AG04449 (cell line): ENCODE measurements around a stretch of chr2.

DNA sequence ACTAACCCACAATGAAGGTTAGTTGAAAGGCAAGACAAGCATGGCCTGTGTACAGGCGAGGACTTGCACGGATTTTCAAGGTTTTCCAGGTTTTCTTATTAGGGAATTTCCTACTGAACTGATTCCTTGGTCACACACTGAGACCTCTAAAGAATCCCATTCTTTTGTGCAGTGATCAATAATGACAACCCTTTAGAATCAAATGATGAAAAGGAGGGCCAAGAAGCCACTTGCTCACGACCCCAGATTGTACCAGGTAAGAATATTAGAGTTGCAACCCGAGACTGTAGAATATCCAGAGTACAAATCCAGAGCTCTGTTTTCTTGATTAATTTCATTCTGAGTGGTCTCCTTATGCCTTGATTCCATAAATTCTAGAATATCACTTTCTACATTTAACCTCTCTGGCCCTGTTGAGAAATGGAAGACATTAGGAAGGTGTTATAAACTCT lies 47.9 kb downstream of the SP100 start:
- RRBS = no CpG with 5 or more reads among the region's 4 CpGs

DNA sequence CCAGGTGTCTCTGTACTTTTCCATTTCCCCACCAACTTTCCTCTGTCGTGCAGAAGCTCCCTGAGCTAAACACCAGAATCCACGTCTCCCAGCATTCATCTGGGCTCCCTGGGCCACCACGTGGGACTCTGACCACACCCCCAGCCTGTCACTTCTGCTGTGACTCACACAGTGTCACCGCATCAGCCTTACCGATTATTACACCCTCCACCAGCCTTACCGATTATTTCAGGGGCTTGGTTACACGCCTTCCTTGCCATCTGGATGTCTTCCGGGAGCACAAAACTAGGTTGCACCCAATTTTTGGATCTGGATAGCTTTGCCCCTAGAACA lies 137.0 kb upstream of the CAB39 start:
- RRBS = no CpG with 5 or more reads among the region's 8 CpGs

DNA sequence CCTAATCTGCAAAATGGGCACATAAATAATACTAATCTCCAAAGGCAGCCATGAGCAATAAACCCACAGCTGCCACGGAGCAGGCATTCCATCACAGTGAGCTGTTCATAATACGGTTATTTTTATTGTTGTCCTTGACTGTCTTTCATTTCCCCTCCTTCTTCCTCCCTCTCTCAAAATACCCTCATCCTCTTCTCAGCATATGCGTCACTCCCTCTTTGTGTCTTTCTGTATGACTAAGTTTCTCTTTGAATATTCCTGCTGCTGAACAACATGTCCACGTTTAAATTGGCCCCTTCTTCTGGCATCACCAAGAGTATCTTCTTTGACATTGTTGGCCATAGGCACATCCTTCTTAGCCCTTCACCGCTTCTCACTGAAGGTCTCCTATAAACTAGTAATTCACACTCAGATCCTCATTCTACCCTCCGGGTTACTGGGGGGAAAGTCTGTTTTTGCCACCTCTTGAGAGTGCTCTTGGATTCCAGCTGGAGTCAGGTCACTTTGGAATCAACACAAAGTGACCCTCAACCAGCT lies 129.6 kb upstream of the CAB39 start:
- RRBS = no CpG with 5 or more reads among the region's 6 CpGs

- RRBS = no CpG with 5 or more reads among the region's 6 CpGs
Measured at GRCh38 chr2:230665207-230665638, 47.4 kb upstream of the CAB39 start.

DNA sequence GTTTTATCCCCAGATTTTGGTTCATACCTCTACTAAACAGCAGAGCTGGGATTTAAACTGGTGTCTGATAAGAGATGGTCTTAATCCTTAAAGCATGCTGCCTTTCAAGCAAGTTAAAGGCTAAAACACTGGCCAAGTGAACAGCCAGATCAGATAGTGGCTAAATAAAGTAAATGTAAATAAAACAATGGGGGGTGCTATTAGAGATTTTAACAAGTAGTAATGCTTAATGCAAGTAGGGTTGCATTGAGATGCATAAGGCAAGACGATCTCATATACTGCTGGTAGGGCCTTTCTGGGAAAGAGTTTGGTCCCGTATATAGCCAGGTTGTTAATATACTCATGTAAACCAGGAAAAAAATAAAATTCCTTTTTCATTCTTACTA lies 18.4 kb downstream of the CAB39 start:
- RRBS = no CpG with 5 or more reads among the region's 2 CpGs

DNA sequence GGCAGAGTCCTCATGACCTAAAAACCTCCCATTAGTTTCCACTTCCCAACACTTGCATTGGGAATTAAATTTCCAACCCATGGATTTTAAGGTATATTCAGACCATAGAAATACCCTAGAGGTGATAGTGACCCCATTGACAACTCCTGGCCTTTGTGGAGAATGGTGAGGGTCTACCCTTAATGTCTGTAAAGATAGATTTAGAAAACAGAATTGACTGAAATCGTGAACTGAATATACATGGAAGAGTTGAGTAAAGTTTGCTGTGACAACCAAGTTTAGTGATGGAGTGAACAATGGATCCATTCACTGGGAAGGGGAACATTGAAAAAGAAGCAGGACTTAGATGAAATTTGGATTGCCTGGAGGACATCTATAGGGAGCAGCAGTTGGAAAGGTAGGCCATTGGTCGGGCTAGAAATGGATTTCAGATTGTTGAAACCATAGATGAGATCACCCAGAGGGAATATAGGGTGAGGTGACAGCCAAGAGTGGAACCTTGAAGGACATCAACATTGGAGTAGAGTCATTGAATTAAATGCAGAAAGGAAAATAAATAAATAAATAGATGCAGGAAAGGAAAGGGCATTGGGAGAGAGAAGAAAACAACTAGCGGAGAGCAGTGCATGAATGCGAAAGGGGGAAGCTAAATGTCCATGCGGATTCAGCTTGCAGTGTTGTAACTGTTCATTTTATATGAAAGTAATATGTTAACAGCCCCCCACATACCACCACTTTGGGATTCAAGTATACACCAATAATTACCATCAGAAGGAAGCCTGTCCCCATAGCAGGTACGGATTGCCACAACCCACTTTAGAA lies 40.1 kb downstream of the CAB39 start:
- RRBS = no CpG with 5 or more reads among the region's 6 CpGs

DNA sequence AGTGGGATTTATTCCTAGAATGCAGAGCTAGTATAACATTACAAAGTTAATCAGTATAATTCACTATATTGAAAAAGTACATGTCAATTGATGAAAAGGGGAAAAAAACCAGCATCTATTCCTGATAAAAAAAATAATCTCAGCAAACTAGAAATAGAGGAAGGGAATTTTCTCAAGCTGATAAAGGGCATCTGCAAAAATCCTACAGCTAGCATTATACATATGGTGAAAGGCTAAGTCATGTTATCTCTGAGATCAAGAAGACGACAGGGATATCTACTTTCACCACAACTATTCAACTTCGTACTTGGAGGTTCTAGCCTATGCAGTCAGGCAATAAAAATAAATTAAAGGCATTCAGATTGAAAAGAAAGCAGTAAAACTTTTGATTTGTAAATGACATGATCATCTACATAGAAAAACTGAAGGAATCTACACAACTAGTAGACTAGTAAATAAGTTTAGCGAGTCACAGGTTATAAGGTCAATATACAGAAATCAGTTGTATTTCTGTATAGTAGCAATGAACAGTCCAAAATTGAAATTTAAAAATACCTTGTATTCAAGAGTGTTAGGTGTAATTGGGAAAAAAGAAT lies 58.2 kb downstream of the CAB39 start:
- RRBS = no CpG with 5 or more reads among the region's 3 CpGs

- RRBS = no CpG with 5 or more reads among the region's 10 CpGs
Measured at GRCh38 chr2:230801565-230802508, 62.9 kb upstream of the ITM2C start.

DNA sequence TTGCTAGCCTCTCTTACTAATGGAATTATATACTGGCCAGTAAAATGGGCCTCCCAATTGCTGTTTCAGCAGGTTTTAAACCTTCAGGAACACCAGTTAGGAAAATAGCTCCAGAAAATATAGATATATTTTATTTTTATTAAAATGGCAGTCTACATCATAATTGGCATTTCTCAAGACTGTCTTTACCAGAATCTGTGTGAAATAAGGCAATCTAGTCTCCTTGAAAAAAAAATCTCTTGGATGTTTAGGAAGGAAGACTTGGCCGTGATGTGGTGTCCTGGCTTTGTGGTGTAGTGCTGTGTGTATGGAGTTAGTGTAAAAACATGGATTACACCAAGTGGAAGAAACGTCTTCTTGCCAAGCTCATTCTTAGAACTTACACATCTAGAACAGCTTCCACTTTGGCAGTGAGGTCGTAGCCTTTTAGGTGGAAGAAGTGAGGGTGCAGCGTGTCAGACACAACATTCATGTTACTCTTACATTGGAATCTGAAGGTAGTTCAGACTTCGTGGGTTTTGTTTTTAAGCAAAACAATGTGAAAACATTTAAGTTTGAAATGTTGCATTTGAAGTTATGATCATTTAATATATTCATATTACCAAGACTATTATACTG lies 44.4 kb upstream of the ITM2C start:
- RRBS = no CpG with 5 or more reads among the region's 5 CpGs

DNA sequence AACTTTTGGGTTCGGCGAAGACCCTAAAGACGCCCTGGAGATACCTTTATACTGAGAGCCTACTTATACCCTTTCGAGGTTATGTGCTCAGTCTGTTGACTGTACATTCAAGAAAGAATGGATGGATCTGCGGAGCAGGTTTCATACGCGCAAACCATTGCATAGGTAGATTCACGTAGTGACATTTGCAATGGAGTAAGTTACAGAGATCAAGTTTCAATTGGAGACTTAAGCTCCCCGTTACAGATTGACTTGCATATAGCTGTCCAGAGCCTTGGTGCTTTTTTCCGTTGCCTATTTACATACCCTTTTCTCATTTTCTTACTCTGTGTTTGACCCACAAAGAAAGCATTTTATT lies 904 bp downstream of the PSMD1 start:
- RRBS = no CpG with 5 or more reads among the region's 10 CpGs

- RRBS = no CpG with 5 or more reads among the region's 1 CpG
Measured at GRCh38 chr2:231110688-231111004, 14.2 kb downstream of the HTR2B start.

GRCh38 chr2:231184906-231185591 lies 13.4 kb upstream of the ARMC9 start:
- RRBS = 47% methylated on average over 2 of the region's 11 CpGs

DNA sequence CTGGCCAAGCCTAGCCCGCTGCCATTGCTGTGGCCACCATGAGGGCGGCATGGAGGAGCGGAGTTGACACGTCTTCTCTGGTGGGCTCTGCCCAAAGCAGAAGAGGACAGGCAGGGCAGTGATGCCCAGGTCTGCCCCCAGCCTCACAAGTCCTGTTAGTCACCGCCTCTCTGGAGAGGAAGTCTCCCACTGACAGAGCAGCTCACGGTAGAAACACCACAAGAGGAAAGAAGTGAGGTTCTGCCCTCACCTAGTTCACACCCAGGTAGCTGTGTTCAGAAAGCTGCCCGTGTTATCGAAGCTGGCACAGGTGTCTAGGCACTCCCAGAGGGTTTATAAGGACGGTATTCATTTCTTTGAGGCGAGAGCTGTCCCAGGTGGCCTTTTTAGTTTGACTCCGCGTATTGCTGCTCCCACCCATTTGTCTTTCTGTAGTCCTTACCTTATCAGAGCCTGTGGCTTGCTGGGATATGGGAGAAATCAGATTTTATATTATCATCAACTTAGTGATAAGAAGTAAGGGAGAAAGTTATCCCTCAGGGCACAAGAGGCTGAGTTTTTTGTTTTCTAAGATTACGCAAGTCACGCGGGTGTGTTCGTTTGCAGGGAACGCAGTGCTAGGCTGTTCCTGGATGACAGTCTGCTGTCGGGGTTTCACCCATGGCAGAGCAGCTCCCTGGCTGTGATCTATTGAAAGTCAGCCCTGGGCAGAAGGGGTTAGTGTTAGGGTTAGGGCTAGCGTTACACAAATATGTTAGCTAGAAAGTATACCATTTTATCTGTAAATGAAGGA lies 46.5 kb downstream of the ARMC9 start:
- RRBS = no CpG with 5 or more reads among the region's 19 CpGs

DNA sequence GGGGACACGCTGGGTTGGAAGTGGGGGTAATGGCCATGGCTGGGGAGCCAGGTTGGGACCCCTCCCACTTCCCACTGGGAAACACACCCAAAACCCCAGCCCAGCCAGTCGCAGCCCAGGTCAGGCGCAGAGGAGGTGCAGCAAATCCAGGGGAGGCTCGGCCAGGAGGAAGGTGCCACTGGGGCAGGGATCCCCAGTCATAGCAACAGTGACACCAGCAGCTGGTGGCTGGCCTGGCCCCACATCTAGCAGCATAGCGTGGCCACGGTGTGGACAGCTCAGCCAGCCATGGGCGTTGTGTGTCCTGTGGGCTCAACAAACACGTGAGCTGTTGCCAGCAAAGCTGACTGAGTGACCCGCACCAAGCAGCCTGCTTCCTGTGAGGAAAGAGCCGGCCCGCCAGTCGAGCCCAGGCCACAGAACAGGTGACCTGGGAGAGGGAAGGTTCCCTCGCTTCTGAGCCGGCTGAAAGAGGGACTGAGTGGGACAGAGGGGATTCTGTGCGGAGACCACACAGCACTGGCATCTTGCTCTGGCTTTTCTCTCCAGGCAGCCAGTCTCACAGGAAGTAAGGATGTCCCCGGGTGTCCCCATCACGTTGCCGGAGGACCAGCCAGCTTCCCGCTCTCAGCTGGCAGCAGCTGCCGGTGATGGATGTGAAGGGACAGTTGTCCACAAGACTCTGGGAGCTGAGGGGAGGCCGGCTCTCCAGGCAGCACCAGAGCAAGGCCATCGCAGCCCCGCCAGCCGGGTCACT lies 24.4 kb upstream of the B3GNT7 start:
- RRBS = 71% methylated on average over 7 of the region's 24 CpGs

DNA sequence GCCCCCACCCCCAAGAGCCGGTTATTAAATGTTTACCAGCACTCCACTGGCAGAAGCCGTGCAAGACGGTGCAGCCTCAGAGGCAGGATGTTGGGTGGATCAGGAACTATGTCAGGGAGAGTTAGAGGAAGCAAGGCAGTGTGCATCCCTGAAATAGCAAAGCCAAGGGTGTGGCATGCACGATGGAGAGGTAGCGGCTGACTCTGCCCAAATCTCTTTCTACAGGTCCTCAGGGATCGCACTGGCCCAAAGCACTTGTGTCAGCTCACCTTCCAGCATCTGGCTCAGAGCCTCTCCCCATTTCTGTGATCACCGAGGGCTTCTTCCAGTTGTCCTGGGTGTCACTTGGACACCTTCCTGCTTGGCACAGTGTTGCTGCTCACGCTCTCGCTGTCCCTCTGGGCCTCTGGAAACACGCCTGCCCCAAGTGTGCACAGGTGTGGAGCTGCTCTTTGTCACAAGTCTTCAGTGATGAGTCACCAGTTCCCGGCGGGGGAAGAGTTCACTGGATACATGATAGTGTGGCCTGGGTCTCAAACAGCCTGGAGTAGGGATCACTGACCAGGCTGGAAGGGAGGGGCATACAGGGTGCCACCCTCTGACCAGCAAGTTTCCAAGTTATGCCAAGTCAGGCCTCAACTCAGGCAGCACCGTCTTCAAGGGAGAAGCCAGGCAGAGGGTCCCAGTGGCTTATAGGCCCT lies 17.3 kb upstream of the B3GNT7 start:
- RRBS = no CpG with 5 or more reads among the region's 13 CpGs

DNA sequence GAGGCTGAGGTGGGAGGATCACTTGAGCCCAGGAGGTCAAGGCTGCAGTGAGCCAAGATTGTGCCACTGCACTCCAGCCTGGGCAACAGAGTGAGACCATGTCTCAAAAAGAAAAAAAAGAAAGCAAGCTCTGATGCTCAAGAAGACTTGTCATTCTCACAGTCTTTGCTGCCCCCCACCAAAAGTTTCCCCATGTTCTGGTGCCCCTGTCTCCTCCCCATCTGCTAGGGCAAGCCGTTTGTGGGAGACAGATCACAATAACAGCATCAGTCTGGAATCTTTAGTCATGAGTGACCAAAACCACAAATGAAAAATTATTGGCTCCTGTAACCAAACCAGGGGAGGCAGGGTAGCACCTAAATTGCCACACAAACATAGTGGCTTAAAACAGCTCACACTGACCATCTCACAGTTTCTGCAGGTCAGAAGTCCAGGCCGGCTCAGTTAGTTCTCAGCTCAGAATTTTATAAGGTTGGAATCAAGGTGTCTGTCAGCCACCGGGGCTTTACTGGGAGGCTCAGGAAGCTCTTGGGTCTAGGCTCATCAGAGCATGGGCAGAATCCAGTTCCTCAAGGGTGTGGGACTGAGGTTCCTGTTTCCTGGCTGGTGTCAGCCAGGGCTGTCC lies 9.1 kb upstream of the B3GNT7 start:
- RRBS = 49% methylated on average over 2 of the region's 3 CpGs

DNA sequence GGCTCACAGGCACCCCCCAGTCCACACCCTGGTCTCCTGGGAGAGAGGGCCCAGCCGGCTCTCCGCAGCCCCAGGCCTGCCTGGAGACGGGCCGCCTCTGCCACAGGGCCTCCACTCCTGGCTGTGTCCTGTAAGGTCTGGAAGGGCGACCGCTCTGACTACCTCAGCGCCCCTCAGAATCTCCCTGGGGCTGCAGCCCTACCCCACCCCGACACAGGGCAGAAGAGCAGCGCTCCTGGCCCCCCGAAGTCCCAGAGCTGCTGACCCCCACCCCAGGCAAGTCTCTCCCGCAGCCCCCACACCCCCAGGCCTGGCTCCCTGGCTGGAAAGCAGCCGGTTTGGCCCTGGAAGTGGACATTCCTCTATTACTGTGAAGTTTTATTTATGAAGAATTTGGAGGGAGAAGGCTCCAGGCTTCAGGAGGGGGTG lies 3.9 kb downstream of the B3GNT7 start:
- RRBS = no CpG with 5 or more reads among the region's 12 CpGs

GRCh38 chr2:231399833-231400814 lies 4.6 kb downstream of the B3GNT7 start:
- RRBS = no CpG with 5 or more reads among the region's 13 CpGs

DNA sequence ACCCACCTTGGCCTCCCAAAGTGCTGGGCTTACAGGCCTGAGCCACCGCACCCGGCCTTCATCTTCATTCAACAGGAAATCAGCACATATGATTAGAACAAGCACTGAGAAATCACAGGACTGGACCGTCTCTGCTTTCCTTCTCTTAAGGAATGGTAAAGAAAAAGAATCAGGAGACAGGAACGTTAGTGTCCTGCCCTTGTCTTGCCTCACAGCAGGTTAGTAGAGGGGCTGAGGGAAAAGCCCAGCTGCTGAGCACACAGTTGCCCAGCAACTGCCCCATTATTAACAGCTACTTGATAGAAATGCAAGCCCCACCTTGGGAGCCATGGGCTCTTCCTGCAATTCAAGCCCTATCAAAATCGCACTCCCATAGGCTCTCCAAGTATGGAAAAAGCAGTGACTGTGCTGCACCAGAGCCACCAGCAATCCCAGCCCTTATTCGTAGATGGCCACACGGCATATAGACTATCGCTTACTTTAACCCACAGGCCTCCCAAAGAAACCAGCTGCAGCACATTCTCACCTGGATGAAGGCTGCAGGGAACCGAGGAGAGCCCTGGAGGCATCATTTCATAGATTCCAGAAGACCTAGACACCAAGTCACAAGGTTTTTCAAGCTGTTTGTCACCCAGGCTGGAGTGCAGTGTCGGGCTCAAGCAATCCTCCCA lies 11.6 kb downstream of the NCL start:
- RRBS = no CpG with 5 or more reads among the region's 10 CpGs

DNA sequence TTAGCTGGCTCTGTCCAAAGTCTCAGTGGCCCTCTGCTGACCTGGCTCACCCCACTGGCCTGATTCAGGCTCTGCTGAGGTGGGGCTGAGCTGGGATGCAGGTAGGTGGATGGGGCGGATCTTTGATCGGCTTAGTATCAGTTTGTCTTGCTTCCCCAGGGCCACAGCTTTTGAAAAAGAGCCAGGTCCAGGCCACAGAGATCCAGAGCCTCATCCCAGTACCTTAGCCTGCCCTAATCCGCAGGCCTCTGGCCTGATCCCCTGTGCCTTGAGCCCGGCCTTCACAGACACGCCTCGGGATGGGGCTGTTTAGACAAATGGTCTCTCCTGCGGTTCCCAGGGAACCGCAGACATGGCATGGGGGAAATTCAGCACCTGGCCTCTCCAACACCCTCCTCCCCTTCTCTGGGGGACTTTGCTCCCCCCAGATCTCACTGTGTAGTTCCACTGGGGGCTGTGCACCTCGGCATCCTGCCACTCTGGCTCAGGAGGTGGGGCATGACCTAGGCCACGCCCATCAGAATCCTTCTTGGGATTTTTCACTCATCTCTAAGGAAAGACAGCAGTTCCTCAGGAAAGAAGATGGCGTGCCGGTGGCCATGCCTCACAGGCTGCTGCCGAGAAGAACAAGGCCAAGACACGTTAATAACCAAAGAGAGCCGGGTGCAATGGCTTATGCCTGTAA lies 3.4 kb downstream of the NMUR1 start:
- RRBS = 69% methylated on average over 4 of the region's 15 CpGs